OCI-LY7 (cell line): ENCODE results near the genes ADSL and MRTFA.

DNA sequence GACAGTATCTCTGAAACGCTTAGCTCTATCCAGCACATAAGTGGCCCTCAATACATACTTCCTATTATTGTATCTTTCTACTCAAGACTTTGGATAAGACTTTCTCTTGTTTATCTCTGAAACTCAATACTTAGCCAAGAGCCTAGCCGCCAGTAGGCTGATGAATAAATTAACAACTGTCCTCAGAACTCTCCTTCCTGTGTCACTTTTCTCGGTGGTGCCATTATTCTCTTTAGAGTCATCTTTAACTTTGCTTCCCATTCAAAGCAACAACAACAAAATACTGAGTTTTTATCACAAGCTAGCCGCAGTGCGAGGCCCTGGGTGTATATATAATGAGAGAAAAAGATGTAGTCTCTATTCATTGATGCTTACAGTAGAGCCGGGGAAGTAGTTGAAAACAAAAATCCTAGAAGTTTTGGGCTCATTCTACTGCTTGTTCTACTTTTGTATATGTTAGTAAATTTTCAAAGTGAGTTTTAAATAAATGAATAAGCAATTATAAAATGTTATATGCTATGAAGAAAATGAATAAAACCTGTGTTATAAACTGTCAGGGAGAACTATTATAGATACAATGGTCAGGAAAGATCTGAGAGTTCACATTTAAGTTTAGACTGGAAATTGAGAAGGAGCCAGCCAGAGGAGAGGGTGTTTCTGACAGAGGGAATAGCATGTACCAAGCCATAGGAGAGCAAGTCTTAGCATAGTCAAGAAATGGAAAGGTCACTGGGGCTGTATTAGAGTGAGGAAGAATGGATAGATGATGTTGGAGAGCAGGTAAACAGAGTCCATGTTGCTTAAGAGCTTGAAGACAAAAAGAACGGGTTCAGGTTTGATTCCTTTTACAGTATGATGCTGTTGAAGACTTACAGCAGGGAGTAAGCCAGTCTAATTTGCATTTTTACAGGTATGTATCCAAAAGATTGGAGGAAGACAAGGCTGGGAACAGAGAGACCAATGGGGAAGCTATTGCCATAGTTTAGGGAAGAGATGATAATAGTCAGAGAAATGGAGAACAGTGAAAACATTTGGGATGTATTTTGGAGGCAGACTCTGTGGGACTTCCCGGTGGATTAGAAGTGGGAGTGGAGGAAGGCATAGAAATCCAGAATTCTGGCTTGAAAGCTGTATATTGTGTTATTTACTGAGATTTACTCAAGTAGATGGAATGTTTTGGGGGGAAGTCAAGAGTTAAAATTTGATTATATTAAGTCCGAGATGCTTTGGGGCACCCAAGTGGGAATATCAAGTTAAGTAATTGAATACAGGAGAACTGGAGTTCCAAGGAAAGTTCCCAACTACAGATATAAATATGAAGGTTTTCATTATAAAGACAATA lies 87.4 kb downstream of the FAM83F start:
- PRO-cap, result no peak
- RAMPAGE, long total RNA, result no peak

GRCh38 chr22:40120194-40121297 lies 57.2 kb upstream of the TNRC6B start:
- PRO-cap, result no peak
- RAMPAGE, long total RNA, result no peak

DNA sequence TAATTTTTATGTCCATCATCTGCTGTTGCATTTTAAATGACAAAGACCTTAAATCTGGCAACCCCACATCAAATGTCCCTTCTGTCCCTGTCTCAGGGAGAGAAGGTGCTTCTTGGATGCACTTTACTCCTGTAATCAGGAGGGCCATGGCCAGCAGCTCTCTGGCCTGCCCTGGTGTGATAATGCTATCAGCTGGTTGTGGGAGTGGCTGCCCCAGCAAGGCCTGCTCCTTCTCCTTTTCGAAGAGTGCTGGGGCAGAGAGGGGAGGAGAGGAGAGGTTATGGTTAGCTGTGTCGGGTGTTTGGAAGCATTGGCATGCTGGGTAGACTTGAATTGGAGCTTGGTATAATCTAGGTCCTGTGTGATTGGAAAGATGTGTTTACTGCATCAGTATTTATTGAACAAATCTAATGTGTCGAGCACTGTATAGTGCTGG lies 12.8 kb downstream of the TNRC6B start:
- PRO-cap, result no peak
- RAMPAGE, long total RNA, result no peak

DNA sequence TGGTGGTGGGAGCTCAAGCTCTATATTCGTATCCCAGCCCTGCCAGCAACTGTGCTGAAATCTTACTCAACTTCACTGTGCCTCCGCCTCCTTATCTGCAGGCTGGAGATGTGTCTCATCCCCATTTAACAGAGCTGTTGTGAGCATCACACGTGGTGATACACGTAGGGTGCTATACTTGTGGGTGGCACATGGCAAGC lies 23.1 kb downstream of the TNRC6B start:
- PRO-cap, result no peak
- RAMPAGE, long total RNA, result no peak

GRCh38 chr22:40211358-40211749 lies 33.6 kb downstream of the TNRC6B start:
- PRO-cap, result no peak
- RAMPAGE, long total RNA, result no peak

DNA sequence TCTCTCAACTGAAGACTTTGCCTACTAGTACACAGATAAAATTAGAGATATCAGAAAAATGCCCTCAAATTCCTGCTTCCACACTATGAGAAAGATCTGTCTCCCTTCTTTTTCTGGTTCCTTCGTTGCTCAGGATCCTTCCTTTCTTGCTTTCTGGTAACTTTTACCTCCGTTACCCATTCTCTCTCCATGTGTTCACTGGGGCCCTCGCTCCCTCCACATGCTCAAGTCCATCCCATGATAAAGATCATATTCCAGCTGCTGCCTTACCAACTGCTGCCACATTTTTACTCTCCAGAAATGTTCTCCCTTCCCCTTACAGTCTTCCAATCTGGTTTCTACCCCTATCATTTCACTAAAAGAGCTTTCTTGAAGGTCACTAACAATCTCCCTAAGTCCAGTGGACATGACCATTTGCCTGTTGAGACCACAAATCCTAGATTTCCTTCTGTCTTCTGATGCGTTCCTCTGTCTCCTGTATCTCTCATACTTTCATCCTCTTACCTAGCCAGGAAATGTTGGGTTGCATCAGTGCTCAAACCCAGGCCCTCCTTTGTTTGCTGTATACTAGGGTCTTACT lies 7.6 kb upstream of the ADSL start:
- PRO-cap, result no peak
- RAMPAGE, long total RNA, result no peak

DNA sequence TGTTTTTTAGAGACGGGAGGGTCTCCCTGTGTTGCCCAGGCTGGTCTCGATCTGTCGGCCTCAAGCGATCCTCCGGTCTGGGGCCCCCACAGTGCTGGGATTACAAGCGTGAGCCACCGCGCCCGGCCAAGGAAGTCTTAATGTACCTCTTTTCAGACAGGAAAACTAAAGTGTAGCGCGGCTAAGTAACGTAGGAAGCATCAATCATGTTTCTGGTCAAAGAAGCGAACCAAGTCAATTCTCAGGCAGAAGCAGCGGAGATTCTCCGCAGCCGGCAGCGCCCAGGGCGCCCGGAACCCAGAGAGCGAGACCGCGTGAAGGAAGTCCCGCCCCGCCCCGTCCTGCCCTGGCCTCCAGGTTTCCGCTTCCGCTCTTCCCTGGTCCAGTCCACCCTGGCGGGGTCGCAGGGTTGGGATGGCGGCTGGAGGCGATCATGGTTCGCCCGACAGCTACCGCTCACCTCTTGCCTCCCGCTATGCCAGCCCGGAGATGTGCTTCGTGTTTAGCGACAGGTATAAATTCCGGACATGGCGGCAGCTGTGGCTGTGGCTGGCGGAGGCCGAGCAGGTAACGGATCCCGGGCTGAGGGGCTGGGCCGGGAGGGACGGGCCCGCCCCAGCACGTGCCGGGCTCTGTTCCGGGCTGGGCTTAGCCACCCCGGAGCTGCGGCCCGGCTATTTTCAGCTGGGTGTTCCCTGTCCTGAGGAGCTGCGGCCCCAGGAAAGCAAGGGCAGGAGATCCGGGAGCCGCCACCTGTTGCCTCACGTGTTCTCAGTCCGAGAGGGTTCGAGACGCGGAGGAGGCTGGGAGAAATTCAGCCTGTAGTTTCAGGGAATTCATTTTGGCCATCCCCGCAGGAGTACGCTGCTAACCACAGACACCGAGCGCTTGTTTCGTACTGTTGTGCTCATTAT lies at the start of gene ADSL:
Gene ADSL (plus strand): TSS at position 356 of the 914 bp plus-strand sequence.
- PRO-cap, result bidirectional peak, plus-strand start at position 385 of the sequence, minus-strand start at position 292 of the sequence
- RAMPAGE, long total RNA, result start-site peak on the plus strand centred at position 391 of the sequence, 43 bp wide, 327 and 155 reads in 2 replicates

- PRO-cap, result no peak
- RAMPAGE, long total RNA, result no peak
Observed at GRCh38 chr22:40396822-40397362, 26.5 kb downstream of the SGSM3 start.

- PRO-cap, result no peak
- RAMPAGE, long total RNA, result no peak
Observed at GRCh38 chr22:40399703-40399975, 29.2 kb downstream of the SGSM3 start.

DNA sequence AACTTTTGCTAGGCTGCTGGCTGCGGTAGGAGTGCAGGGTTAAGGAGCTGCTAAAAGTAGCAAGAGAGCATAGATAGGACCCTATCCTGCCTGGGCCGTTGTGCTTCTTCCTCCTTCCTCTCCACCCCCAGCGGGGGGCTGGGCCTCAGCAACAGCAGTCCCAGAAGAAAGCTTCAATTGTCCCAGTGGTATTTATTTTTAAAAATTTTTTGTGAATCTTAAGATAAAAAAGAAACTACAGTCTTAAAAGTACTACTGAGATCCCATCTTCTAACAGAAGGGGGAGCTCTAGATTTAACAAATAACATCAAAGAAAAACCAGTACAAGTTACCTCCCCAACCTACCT lies 66.4 kb downstream of the SGSM3 start:
- PRO-cap, result no peak
- RAMPAGE, long total RNA, result no peak

DNA sequence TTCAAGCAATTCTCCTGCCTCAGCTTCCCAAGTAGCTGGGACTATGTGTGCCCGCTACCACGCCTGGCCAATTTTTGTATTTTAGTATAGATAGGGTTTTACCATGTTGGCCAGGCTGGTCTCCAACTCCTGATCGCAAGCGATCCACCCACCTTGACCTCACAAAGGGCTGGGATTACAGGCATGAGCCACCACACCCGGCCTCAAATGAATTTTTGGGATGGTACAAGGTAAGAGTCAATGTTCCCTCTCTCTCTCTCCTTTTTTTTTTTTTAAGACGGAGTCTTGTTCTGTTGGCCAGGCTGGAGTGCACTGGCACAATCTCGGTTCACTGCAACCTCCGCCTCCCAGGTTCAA lies 114.9 kb downstream of the MRTFA start:
- PRO-cap, result no peak
- RAMPAGE, long total RNA, result no peak

DNA sequence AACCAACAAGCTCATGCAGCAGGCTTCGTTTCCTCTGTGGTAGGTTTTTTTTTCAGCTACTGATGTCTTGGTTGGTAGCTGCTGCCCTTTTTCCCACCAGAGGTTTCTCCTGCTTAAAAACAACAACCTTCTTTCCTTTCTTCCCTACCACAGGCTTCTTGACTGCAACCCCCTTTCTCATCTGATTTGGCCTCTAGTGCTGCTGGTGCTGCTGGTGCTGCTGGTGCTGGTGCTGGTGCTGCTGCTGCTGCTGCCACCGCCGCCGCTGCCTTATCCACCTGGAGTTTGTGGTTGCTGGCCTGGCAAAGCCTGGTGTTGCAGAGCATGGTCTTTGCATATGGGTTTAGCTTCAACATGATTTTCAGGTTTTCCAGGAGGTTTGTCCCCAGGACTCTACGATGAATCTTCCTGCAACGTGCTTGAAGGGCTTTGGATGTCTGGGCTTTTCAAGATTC lies 49.8 kb downstream of the MRTFA start:
- PRO-cap, result no peak
- RAMPAGE, long total RNA, result no peak

GRCh38 chr22:40635913-40636881 lies at the start of gene MRTFA:
MRTFA (minus strand) TSS chr22:40636719.
- PRO-cap, result bidirectional peak, plus-strand start at chr22:40637031, minus-strand start at chr22:40636676
- RAMPAGE, long total RNA, result no peak

- PRO-cap, result unidirectional peak, minus-strand start at chr22:40637888
- RAMPAGE, long total RNA, result no peak
Observed at GRCh38 chr22:40637667-40638315, 1.3 kb upstream of the MRTFA start.

GRCh38 chr22:40855644-40855966 lies 834 bp downstream of the ST13 start:
- PRO-cap, result no peak
- RAMPAGE, long total RNA, result no peak

GRCh38 chr22:41093225-41093409 lies 725 bp downstream of the EP300 start:
- PRO-cap, result no peak
- RAMPAGE, long total RNA, result no peak

DNA sequence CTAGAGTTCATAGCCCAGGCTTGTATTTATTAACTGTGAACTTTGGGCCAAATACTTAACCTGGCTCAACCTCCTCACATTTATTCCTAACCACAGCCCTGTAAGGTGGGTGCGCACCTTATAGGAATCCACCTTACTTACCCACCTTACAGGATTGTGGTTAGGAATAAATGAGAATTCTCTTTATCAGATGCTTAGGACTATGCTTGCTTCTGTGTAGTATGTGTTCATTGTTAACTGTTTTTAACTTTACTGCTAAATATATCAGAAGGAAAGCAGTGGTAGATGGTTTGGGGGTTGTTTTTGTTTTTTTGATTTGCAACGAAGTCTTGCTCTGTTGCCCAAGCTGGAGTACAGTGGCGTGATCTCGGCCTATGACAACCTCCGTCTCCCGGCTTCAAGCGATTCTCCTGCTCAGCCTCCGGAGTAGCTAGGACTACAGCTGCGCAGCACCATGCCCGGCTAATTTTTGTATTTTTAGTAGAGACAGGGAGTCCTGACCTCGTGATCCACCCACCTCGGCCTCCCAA lies 6.4 kb downstream of the EP300 start:
- PRO-cap, result no peak
- RAMPAGE, long total RNA, result no peak

- PRO-cap, result no peak
- RAMPAGE, long total RNA, result no peak
Observed at GRCh38 chr22:41149626-41150255, 55.4 kb upstream of the L3MBTL2 start.

DNA sequence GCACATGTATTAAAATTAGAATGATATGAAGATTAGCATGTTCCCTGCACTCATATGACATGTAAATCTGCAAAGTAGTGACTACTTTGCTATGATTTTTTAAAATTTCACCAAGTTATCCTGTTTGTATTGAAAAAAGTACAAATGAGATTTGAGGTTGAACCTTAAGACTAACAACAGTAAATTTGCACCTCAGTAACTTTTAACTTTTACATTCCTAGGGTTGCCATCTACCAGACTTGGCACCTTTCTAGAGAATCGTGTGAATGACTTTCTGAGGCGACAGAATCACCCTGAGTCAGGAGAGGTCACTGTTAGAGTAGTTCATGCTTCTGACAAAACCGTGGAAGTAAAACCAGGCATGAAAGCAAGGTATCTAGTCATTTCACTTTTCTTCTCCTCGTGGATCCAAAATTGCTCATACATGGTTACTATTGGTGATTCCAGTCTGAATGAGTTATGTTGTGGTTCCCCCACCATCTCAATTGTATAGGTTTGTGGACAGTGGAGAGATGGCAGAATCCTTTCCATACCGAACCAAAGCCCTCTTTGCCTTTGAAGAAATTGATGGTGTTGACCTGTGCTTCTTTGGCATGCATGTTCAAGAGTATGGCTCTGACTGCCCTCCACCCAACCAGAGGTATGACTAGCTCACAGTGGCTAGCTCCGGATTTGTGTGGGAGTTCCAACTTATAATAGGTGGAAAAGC lies 36.7 kb upstream of the L3MBTL2 start:
- PRO-cap, result no peak
- RAMPAGE, long total RNA, result no peak

DNA sequence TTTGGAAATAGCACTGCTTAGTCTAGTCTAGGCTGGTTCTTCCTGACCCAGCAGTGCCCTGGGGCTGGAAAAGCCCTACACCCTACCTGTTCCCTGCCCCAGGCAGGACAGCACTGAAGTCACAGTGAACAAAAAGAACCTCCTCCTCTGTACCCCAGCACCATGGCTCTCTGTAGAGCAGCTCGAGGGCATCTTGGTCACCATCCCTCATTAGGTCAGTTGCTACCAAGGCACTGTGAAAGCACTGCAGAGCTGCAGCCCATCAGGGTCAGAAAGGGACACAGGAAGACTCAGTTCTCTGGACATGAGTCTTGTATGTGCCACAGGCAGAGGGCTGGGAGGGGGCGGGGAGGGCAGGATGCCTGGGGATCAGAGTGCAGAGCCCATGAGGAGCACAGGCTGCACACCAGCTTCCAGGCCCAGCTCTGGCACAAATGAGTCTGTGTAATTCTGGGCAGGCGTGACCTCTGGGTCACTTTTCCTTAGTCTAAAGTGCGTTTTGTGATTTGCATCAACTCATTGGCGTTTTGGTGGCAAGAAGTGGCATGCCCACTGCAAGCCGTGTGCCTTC lies 17.4 kb downstream of the CHADL start:
- PRO-cap, result no peak
- RAMPAGE, long total RNA, result no peak